Breast (tissue), 4 donors: ENCODE results near the gene CHCHD4.

- PRO-cap, 3 experiments = no peak in any of the 3 experiments
- RRBS = 95% methylated on average over 6 of the region's 22 CpGs
Observed at GRCh38 chr3:12908263-12908841, 67.0 kb upstream of the RPL32 start.

GRCh38 chr3:12941557-12942177 is 100.3 kb upstream of the RPL32 start:
- PRO-cap, 3 experiments = no peak in any of the 3 experiments
- RRBS = 94% methylated on average over 6 of the region's 26 CpGs

DNA sequence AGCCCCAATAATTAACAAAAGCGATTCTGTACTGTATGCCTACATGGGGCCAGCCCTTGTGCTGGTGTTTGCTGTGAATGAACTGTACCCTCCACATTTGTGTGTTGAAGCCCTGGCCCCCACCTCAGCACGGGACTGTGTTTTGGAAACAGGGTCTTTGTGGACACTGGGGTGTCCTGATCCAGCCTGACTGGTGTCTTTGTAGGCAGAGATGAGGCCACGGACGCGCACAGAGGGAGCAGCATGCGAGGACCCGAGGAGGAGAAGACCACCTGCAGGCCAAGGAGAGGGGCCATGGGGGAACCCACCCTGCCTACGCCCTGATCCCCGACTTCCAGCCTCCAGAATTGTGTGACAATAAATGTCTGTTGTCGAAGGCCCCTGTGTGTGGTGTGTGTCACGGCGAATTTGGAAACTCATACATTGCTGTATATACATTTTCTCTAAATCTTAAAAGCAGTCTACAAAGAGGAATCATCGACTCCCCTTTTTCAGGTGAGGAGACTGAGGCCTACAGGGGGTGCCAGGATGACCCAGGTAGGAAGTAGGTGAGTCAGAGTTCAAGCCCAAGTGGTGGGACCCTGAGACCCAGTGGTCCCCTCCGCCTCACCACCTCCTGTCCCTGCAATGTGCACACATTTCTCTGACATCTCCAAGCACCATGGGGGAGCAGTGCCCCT is 101.4 kb upstream of the RPL32 start:
- PRO-cap, 3 experiments = no peak in any of the 3 experiments
- RRBS = no CpG with 5 or more reads among the region's 14 CpGs

DNA sequence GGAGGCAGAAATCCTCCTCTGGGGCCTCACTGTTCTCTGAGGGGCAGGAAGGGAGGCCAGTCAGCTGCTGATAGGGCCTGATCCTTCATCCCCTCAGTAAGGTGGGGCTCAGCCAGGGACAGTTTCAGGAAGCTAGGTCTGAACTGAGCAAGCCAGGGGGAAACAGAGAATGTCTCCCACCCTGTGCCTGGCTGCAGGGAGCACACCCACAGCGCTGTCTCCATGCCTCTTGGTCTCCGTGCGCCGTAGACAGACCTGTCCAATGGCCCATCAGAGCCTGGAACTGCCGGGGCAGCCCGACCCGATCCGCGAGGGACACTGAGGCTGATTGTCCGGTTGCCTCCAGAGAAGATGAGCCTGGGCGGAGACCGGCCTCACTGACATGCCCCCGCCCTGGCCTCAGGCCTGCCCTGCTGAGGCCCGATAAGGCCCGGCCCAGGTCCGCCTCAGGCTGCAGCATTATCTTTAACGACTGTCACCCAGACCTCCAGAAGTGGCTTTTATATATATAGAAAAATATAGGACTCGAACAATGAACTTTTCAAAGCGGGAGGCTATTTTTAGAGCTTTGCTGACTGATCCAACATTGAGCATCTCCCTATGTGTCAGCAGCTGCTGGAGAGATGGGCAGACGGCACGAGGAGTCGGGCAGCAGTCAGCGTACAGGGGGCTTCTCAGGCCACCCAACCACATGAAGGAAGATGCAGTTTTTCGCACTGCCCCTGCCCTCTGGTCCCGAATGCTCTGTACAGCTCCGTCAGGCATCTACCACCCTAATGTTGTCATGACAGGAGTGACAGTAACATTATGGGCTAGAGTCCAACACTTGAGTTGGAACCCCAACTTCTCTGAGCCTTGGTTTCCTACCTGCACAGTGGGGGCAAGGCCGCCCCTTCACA is 111.9 kb upstream of the RPL32 start:
- PRO-cap, 3 experiments = no peak in any of the 3 experiments
- RRBS = 88% methylated on average over 6 of the region's 27 CpGs

DNA sequence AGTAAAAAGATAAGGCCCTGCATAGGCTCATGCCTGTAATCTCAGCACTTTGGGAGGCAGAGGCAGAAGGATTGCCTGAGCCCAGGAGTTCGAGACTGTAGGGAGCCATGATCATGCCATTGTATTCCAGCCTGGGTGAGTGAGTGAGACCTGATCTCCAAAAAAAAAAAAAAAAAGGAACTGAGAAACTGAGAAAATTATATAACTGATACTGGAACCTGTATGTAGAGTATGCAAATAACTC is 70.9 kb downstream of the IQSEC1 start:
- PRO-cap, 3 experiments = no peak in any of the 3 experiments
- RRBS = no CpG with 5 or more reads among the region's 1 CpG

- PRO-cap, 3 experiments = no peak in any of the 3 experiments
- RRBS = no CpG with 5 or more reads among the region's 10 CpGs
Observed at GRCh38 chr3:13011376-13012153, 61.7 kb downstream of the IQSEC1 start.

DNA sequence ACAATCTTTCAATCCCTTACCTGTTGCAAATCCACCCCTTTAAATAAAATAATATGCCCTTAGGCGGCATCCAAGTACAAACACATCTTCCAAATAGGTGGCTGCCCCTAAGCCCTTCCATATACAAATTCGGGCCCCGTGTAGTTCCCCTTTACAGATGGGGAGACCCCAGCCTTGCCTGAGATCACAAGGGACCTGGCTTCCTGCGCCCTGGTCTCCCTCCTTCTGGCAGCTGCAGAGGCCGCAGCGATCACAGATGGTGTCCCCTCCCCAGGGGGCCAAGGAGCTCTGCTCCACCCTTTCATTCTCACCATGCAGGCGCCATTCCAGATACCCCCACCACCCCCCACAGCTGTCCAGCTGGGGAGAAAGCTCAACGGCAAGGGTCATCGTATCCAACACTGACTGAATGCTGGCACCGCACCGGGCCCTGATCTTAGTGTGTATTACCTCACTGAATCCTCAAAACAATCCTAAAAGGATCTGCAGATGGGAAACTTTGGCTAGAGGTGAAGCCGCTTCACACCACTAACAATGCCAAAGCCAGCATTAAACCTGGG is 52.1 kb downstream of the IQSEC1 start:
- PRO-cap, 3 experiments = no peak in any of the 3 experiments
- RRBS = no CpG with 5 or more reads among the region's 12 CpGs

GRCh38 chr3:13040350-13040800 is 32.9 kb downstream of the IQSEC1 start:
- PRO-cap, 3 experiments = no peak in any of the 3 experiments
- RRBS = no CpG with 5 or more reads among the region's 5 CpGs

DNA sequence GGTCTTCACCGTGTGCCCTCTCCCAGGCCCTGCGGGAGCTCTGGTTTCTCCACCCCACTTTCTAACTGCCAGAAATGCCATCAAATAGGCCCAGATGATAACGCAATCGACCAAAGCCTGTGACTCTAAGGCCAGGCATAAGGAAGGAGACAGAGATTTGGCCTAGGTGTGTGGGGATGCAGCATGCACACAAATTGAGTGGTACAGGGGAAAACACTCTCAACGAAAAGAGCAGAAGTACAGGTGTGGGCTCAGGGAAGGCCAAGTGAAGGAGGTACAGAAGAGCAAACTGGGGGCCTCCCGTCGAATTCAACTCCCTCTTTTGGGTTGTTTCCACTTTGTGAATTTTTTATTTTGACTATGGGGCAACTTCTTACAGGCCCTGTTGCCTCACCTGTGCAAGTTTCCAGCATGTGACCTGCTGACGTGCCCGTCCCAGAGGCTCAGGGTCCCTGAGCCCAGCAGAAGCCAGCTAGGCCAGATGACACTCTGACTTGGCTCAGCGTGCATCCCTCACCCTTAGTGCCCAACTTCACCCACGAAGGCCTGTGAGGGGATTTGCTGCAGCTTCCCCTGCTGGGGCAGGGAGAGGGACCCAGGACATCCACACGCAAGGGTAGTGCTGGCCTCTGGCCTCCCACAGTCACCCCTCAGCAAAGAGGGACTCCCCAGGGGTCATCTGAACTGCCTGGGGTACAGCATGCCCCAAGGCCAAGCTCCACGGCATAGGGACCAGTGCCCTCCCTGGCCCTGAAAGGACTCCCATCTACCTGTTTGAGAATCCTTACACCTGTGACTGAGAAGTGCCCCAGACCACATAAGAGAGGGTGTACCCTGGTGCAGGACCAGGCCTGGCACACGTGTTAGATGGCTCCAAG is 4.5 kb downstream of the NUP210 start:
- PRO-cap, 3 experiments = no peak in any of the 3 experiments
- RRBS = no CpG with 5 or more reads among the region's 14 CpGs

DNA sequence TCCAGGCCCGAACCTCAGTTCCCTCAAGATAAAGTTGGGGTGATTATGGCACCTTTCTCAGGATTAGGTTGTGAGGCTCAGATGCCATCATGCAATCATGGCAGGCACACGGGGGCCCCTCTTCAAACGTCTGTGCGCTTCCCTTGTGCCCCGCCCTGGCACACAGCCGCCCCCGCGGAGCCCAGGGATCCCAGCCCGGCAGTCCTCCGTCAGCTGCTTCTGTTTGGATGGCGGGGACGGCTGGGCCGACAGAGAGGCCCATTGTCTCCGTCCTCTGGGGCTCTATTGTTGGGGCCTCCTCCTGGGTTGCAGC is 864 bp upstream of the HDAC11 start:
- PRO-cap, 3 experiments = peak in 3 of 3 experiments; most common plus-strand start position 212 of the sequence (in 2); most common minus-strand start position 192 of the sequence (in 1)
- RRBS = no CpG with 5 or more reads among the region's 14 CpGs

DNA sequence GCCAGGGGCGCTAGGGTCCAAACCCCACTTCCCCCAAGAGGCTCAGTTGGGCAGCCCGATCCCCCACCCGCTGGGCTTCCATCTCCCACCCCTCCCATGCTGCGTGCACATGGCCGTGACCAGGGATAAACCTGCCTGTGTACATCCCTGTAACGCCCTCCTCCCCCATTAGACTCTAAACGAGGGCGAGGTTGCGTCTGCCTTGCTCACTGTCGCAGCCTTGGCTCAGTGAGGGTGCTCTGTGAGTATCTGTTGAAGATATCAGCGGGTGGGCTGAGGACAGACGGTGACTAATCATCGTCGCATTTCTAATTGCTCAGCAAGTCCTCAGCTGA is 25.8 kb downstream of the FBLN2 start:
- PRO-cap, 3 experiments = peak in 2 of 3 experiments; most common minus-strand start position 230 of the sequence (in 2)
- RRBS = no CpG with 5 or more reads among the region's 14 CpGs

- PRO-cap, 3 experiments = no peak in any of the 3 experiments
- RRBS = under 1% methylated on average over 8 of the region's 31 CpGs
Observed at GRCh38 chr3:13878704-13879248, 1.1 kb downstream of the WNT7A start.

GRCh38 chr3:13890344-13891110 is 10.7 kb upstream of the WNT7A start:
- PRO-cap, 3 experiments = no peak in any of the 3 experiments
- RRBS = 30% methylated on average over 6 of the region's 14 CpGs

- PRO-cap, 3 experiments = peak in 2 of 3 experiments; most common plus-strand start chr3:13933054 (in 2); most common minus-strand start chr3:13933011 (in 1)
- RRBS = 2% methylated on average over 12 of the region's 72 CpGs
Observed at GRCh38 chr3:13932661-13933366, 52.9 kb upstream of the WNT7A start.

DNA sequence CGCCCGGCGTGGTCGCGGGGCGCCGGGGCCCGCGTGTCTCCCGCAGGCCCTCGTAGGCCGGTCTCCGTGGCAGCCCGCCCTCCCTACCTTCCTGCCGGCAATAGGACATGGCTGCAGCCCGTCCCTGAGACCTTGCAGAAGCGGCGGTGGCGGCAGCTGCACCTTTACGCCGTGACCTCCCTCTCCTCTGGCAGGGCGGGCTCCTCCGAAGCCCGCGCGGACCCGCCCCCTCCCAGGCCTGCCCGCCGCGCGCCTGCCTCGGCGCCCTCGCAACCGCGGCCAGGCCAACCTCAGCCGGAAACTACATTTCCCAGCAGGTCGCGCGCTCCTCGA is at the start of gene CHCHD4:
Gene CHCHD4, minus strand, starts transcription at position 303 of the 333 bp plus-strand sequence.
- PRO-cap, 3 experiments = peak in 3 of 3 experiments; most common minus-strand start position 189 of the sequence (in 2)
- RRBS = 2% methylated on average over 14 of the region's 41 CpGs

DNA sequence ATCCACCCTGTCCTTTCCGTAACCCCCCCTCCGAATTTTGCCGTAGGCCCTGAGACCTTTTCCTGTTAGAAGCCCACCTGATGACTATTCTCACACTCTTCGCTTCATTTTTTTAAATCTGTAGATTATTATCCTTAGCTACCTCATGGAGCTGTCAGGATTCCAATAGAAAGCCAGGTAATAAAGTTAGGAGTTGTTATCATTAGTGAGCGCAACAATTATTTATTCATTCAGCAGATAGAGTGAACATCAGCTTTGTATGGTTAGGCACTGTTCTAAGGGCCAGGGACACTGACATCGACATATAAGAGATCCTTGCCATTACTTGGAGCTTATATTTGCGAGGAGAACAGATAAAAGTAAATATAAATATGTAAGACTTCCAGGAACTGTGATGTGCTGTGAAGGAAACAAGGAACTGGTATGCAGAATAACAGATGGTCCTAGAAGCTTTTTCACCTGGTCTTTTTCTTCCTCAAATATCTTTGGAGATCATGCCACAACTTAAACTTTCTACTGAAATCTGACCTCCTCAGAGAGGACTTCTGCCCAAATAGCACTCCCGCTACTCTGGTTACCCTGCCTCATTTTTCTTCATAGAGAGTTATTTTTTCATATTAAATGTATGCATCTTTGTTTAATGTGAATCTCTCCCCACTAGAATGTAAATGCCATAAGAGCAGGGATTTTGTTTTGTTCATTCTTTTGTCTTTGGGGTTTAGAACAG is 540 bp downstream of the LSM3 start:
- PRO-cap, 3 experiments = no peak in any of the 3 experiments
- RRBS = no CpG with 5 or more reads among the region's 8 CpGs

GRCh38 chr3:14290747-14291109 is 111.7 kb upstream of the SLC6A6 start:
- PRO-cap, 3 experiments = no peak in any of the 3 experiments
- RRBS = no CpG with 5 or more reads among the region's 4 CpGs

GRCh38 chr3:14336045-14336715 is 66.2 kb upstream of the SLC6A6 start:
- PRO-cap, 3 experiments = no peak in any of the 3 experiments
- RRBS = no CpG with 5 or more reads among the region's 7 CpGs

DNA sequence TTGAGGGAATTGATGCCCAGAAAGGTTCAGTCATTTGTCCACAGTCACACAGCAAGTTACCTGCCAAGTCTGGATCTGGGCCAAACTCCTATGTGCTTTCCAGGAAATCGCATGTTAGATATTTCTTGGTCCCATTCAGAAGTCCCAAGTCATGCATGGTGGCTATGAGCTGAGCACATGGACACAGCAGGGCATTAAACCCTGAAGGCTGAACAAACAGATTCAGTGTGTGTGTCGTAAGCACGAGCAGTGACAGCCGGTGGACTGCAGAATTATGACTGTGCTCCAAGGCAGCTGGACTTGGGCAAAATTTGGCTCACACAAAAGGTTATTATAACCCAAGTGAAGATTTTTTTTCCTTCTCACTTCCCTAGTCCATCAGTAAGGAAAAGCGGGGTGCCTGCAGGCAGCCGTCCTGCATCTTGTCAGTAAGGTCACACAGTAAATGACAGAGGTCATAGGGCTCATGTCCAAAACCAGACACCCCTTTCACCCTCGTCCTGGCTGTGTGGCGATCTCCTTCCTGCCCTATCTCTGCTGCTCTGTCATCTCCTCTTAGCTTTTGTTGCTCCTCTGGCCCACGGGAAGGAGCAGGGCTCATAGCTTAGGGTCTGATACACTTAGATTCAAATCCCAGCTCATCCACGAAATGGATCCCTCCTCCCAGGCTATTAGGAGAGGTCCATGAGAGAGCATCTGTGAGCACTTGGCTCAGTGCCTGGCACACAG is 11.2 kb upstream of the SLC6A6 start:
- PRO-cap, 3 experiments = no peak in any of the 3 experiments
- RRBS = no CpG with 5 or more reads among the region's 10 CpGs

DNA sequence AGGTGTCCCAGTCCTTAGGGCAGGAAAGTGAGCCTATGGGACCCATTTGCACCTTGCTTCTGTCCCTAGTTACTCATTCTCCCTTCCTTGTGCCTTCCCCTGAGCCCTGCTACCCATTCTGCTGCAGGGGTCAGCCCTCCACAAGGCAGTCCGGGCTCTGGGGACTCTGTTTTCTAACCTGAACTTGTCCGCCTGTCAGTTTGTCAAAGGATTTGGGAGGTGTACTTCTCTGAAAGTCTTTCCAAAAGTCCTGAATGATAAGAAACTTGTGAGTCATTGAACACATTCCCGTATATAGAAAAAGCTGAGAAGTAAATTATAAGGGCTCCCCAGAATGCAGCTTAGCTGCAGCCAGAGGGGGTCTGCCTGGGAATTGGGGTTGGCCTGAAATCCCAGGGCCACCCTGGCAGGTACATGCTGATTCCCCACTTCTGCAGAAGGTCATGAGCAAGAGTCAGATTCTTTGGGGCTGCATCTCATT is 2.8 kb downstream of the SLC6A6 start:
- PRO-cap, 3 experiments = no peak in any of the 3 experiments
- RRBS = no CpG with 5 or more reads among the region's 3 CpGs